ENCODE measurements around the genes DRICH1 and SMARCB1.

GRCh38 chr22:22686486-22686873 is 42.1 kb downstream of the GGTLC2 start:
- PRO-cap = no peak

GRCh38 chr22:22720256-22720716 is 75.9 kb downstream of the GGTLC2 start:
- PRO-cap = no peak

DNA sequence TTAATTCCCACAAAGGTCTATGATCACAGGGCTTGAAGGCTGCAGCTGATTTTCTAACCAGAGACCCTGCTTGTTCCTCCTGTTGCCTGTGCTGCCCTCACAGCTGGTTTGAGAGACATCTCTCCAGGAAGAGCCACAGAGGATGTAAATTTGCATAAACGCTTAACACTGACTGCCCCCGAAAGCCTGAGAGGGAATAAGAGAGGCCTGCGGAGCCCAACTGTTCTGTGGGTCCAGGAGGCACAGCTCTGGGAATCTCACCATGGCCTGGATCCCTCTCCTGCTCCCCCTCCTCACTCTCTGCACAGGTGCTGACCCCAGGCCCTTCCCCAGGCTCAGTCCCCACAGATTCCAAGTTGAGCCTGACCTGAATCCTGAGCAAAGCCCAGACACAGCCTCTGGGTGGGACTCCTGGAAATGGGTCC is 102.8 kb downstream of the GGTLC2 start:
- PRO-cap = no peak

DNA sequence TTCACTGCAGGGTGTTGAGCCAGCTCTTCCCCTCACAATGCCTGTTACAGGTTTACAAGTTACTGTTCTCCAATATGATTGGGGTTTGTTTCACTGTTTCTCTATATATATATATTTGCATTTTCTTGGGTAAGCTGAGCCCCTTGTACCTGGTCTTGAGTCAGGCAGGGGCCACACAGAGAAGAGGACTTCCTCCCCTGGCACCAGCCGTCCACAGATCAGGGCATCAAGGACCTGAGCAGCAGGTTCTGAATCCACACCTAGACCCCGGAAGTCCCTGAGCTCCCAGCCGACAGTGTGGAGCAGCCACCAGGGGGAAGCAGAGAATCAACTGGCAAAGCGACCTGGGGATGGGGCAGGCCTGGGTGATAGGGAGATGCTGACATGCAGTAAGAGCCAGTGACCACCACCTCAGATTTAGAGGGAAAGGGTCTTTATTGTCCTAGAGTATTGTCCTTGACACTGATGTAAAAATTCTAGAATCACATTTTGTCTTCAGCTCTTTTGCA is 109.1 kb downstream of the GGTLC2 start:
- PRO-cap = no peak

DNA sequence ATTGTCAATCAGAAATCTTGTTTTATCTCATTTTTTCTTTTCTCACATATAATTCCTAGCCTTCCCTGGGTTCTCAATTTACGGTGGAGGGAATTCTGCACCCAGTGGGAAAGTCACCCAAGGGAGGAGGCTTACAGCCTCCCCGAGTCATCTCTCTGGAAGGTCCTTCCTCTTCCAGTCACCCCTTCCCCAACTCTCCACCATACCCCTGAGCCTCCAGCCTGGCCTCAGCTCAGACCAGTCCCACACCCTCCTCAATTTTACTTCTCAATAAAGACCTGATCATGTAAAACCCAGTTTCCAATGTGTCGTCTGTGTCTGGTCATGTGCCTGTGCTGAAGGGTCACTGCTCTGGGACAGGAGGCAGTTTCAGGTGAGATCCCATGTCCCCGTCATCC is 19.2 kb downstream of the IGLL5 start:
- PRO-cap = no peak

DNA sequence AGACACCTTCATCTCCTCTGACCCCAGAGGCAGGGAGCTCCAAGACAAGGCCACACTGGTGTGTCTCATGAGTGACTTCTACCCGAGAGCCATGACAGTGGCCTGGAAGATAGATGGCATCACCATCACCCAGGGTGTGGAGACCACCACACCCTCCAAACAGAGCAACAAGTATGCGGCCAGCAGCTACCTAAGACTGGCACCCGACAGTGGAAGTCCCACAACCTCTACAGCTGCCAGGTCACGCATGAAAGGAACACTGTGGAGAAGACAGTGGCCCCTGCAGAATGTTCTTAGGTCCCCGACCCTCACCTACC is 23.1 kb downstream of the IGLL5 start:
- PRO-cap = no peak

DNA sequence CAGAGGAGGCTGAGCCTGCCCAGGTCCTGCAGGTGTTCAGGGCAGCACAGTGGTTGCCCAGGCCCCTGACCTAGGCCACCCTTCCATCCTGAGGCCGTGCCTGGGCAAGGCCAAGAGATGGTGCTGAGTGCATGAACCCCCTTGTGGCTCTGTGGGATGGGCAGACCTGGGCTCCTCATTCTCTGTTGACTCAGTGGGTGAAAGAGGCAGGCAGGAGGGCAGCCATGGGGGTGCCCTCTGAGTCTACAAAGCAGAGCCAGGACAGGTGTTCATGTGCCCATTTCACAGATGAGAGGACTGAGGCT is 40.2 kb downstream of the IGLL5 start:
- PRO-cap = no peak

DNA sequence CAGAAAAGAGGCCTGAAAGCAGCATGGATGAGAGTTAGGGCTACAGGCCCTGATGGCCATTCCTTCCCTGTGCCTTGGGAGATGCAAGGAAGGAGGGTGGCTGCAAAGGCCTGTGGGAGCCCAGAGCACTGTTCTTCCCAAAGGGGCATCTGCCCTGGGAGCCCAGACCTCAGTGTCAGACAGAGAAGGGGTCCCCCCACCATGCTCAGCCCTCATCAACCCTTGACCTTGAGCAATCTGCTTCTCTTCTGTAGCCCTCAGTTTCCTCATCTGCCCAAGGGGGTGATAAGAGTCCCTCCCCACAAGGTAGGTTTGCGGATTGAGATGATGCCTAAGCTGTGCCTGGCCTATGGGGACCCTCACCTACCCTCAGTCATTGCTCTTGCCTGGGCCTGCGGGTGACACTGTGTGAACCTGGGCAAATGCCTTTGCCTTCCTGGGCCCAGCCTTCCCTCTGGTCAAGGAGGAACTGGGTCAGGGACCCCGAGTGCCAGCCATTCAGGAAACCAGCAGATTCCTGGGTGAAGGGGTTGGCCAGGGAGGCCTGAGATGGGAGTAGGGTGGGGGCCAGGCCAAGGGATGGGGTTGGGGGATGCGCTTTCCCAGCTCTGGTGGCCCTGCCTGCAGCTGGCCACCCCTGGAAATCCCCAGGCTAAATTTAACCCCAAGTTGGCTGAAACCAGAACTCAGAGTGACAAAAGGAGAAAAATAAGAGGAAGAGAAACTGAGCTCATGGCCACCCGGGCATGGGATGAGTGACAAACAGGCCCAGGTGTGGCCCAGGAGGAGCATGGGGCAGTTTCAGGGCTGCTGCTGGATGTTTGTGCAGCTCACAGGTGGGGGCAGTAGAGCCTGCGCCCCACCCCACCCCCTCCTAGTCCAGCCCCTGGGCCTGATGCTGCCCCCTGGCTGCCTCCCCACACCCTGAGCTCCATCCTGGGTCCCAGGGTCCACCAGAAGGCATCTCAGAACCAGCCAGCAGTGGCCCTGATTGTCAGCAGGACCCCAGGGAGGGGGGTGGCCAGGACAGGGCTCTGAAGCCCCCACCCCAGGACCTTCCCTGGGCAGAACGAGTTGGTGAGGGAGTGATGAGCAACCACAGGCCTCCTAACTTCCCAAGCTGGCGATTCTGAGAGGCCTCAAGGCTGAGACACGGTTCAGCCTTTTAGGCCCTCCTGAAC is 47.8 kb downstream of the IGLL5 start:
- PRO-cap = no peak

DNA sequence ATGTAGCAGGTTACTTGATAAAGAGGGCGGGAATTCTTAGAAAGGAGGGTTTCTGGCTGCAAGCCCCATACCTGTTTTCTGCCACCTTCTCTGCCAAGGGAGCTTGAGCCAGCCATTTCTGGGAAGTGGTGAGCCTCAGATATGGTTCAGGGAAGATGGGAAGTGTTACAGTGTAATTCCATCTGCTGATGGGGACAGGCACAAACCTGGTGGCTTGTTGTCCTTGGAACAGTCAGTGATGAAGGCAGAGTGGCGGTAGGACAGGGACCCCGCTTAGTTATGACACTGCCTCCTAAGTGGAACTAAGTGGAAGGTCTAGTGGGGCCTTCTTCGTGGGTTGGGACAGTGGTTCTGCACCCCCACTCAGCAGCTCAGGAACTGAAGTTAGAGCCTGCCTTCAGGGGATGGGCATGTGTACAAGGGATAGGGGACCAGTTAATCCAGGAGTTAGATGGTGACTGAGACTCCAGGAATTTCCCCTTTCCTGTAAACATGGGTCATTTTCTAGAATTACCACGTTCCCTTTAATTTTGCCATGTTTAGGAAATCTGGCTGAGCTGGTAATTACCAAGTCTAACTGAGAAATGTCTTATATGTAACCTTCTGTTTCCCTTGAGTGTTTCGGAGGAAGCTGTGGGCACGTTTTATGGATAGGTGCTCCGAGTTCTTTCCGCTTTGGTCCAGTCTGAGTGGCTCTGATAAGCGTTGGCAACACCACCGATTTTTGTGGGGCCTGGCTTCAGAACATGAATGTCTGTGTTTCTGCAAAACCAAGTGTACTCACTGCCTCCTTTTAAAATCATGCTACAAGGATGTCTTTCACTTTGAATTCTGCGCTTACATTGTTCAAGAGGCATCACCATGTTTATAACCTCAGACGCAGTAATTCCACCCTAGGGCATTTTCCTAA is 35.4 kb downstream of the BCR start:
- PRO-cap = no peak

DNA sequence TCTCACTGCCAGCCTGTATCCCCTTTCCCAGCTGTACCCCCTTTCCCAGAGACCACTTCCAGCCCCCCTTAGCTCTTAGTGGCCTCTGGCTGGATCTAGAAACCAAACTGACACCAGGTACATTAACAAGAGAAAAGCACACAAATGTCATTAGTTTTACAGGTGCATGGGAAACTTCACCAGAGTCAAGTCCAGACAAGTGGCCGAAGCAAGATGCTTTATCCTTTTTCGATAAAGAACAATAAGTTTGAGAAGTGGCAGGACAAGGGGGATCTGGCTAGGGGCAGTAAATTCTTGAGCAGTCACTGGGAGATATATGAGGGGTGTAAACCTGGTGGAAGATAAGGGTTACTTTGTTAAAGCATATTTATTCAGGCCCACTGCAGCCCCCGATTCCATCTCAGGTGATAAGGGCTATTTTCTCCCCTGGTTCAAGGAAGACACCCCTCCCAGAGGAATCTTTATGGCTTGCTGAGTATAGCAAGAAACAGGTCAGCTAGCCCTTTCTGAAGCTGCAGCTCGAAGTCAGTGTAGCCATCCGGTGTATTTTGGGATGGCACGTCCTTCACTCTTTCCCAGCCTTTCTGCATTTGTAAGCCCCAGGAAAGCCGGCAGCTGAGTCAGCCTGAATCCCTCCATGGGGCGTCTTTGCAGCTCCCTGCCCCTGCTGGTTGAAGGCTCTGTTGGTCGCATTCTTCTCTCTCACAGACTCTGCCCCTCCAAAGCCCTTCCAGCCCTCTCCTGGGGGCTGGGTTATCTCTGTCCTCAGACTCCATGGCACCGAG is 61.8 kb downstream of the BCR start:
- PRO-cap = no peak

- PRO-cap = no peak
Measured at GRCh38 chr22:23242729-23243506, 62.6 kb downstream of the BCR start.

DNA sequence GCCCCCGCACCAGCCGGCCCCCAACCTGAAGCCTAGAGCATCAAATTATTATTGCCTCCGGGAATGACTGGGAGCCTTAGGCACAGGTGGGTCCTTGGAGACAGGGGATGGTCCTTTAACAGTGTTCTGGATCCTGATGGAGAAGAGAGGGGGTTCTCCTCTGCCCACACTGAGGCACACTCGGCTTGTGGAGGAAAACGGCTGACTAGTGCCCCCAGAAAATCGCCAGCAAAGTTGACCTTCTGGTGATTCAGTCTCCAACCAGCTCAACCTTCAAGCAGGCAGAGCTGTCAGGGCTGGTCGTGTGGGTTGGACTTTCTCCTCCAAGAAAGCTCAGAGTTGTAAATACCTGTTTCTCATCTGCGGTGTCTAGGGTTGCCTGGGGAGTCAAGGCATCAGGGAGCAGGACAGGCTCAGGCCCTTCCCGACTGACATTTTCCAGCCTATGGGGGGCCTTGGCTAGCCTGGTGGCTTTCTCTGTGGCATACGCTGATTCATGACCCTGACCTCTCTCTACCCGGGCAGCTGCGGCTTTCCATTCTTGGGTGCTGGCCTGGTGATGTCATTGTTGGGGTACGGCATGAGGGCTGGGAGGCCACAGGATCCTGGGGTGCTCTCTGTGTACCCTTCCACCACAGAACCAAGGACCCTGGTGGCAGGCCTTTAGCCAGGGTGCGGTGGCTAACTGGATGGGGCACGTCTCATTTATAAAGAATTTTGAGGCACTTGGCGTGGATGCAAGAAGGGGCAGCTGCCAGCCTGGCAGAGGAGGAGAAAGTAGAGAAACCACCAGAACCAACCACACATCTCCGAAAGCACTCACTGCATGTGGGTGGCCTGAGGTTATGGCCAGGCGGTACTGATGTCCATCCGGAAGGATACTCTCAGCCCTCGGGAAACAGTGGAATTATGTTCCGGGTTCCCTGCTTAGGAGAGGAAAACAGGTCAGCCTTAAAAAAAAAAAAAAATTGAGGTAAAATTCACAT is 64.8 kb downstream of the BCR start:
- PRO-cap = no peak

DNA sequence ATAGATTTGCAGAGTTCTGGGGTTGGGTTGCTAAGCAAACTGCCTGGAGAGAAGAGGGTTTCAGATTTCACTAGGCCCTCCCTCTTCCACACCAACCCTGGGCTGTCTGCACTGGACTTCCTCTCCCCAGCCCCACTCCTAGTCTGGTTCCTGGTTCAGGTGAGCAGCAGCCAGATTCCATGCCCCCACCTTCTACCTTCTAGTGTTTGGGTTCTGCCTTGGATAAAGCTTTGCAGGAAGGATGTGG is 68.2 kb downstream of the BCR start:
- PRO-cap = no peak

DNA sequence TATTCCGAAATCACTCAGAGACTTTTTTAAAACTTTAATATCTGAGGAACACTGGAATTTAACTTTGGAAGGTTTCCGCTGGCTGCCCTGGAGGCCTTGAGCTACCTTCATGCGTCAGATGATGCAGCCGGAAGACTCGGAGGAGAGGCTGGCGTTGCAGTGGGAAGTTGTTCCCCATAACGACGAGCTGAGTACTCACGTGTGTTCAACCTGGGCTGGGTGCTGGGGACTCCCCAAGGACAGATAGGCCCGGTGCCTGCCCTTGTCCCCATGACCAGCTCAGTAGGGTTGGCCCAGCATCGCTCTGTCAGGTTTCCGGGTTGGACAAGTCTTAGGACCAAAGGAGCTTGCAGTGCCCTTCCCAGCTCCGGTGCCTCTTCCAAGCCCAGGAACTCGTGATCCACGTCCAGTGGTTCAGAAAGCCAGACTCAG is 84.8 kb downstream of the BCR start:
- PRO-cap = no peak

DNA sequence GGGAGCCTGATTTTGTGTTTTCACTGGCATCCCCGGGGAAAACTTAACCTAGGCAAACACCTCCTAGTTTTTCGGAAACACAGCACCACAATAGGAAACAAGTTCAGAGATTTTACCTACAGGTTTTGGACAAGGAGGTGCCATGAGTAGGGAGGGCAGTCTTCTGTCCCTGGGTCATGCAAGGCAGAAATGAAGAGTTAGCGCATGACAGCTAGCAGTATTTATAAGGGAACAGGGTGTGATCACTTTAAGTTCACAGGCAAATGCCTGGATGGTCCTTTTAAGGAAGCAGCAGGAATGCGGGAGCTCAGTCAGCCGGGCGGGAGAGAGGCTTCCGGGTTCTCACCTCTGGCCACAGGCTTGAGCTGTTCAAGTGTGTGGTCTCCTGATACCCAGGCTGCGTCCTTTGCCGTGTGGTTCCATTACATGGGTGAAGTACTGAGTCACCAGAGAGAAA is 105.3 kb downstream of the BCR start:
- PRO-cap = no peak

DNA sequence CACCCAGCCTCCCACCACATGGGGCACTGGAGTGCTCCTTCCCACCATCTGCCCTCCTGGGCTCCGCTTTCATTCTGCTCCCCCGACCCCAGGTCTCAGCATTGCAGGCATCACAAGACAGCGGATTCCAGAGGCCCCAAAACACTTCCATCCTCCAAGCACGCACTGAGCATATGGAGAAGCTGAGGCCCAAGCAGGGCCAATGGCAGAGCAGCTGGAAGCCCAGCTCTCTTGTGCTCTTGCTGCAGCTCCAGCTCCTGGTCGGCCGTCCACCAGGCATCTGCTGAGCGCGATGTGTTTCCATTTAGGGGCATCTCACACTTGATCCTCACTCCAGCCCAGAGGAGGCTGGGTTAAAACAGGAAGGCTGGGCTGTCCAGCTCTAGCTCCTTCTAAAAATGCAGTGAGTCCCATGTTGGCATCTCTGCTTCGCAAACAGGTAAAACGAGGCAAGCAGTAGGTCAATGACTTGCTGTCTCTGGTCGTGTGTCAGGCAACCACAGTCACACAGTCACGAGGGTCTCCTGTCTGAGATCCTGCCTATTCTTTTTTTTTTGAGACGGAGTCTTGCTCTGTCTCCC is 65.4 kb downstream of the IGLL1 start:
- PRO-cap = no peak

DNA sequence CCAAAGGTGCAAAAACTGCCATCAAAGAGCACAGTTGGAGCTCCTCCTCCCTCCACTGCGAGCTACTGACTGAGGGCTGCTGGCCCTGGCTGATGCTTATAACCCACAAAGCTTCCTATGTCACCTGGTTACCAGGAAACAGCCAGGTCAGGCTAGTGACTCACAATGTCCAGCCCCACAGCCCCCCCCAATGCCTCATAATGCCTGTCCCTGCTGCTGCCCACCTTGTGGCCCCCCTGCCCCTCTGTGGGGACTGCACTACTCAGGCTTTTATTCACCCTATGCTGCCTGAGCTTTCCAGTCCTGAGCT is at the start of gene DRICH1:
DRICH1 (minus strand) TSS at position 71 of the 310 bp plus-strand sequence.
- PRO-cap = no peak

- PRO-cap = unidirectional peak, plus-strand start at chr22:23787001; bidirectional peak, plus-strand start at chr22:23787502, minus-strand start at chr22:23787282
Measured at GRCh38 chr22:23786605-23787603, at the start of gene SMARCB1. TSS of gene SMARCB1 (plus strand) at chr22:23786966.

GRCh38 chr22:23787604-23787981 is 827 bp downstream of the SMARCB1 start:
- PRO-cap = no peak

DNA sequence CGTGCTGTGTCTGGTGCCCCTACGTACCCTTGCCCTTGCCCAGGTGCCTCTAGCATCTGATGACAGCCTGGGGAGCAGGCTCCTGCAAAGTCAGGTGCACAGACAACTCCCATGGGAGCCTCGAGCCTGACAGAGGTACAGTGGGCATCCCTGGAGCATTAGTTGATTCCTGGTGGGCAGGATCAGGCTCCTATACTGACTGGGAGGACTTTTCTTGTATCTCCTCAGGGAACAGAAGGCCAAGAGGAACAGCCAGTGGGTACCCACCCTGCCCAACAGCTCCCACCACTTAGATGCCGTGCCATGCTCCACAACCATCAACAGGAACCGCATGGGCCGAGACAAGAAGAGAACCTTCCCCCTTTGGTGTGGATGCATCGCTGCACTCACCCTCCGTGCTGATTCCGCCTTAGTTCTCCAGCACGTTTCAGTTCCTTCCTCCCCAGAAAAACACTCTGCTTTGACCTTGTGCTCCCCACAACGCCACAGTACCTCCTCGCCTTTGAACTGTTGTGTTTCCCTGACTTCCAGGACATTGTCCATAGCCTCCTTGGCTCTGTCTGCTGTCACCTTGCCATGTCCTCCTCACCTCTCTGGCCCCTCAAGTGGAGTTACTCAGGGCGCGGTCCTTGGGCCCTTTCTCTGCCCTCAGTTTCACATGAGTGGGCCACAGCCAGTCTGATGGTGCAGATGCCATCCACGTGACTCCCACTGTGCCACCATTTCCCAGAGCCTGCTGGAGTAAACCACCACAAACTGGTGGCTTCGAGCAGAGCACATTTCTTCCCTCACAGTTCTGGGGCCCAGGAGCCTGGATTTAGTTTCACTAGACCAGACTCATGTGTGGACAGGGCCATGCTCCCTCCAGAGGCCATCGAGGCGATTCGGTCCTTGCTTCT is 14.2 kb downstream of the SMARCB1 start:
- PRO-cap = no peak